K562 (cell line): ENCODE data around the gene HPF1.

DNA sequence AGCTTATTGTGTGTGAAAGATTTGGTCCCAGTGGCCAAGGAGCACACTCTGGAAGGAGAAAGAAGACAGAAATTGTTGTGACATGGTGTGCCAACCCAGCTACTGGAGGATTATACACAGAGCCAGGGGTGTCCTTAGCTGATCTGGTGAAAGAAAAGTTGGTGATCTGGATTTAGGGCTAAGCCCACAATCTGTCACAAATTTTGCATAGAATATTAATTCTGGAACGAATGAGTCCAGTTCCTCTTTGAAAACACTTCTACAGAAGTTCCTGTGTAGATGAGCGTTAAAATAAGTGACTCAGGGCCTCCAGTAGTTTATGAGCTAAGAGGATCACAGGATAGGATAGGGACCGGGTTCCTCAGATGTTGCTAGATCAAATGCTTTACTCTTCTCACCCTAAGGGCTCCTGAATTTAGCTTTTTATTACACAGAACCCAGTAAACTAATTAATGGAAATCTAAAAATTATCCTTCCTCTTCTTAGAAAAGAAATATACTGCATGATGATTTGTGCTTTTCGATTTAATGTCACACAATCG lies 179.0 kb downstream of the CBR4 start:
- RAMPAGE, long total RNA = no peak
- RRBS = no CpG with 5 or more reads among the region's 5 CpGs
PRO-cap:
- standard = no peak
- CoPRO, capped RNA only, 2 experiments = no peak in any of the 2 experiments
- CoPRO, capped and uncapped RNA, 2 experiments = no peak in any of the 2 experiments
- CoPRO, uncapped RNA only, 2 experiments = no peak in any of the 2 experiments
CAGE:
- cytosol, long polyA plus RNA = no peak
- long polyA plus RNA = no peak
- nucleolus, long total RNA = no peak
- nucleus, long polyA plus RNA = no peak

DNA sequence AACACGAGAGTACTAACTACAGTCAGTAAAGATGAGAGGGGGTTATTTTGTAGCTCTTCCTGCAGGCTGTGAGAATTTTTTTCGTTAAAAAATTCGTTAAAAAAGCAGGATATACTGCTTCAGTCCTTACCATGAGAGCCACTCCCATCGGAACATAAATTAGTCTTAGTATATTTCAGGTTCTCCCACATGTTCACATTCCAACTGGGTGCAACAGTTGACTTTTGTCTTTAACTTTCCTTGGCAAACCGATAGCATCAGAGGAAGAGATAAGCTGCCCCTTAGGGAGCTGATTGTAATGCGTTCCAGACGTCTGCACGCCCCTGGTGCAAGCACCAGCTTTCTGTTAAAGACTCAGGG lies 161.1 kb downstream of the CBR4 start:
- RAMPAGE, long total RNA = no peak
- RRBS = no CpG with 5 or more reads among the region's 8 CpGs
PRO-cap:
- standard = no peak
- CoPRO, capped RNA only, 2 experiments = no peak in any of the 2 experiments
- CoPRO, capped and uncapped RNA, 2 experiments = no peak in any of the 2 experiments
- CoPRO, uncapped RNA only, 2 experiments = no peak in any of the 2 experiments
CAGE:
- cytosol, long polyA plus RNA = no peak
- long polyA plus RNA = no peak
- nucleolus, long total RNA = no peak
- nucleus, long polyA plus RNA = no peak

DNA sequence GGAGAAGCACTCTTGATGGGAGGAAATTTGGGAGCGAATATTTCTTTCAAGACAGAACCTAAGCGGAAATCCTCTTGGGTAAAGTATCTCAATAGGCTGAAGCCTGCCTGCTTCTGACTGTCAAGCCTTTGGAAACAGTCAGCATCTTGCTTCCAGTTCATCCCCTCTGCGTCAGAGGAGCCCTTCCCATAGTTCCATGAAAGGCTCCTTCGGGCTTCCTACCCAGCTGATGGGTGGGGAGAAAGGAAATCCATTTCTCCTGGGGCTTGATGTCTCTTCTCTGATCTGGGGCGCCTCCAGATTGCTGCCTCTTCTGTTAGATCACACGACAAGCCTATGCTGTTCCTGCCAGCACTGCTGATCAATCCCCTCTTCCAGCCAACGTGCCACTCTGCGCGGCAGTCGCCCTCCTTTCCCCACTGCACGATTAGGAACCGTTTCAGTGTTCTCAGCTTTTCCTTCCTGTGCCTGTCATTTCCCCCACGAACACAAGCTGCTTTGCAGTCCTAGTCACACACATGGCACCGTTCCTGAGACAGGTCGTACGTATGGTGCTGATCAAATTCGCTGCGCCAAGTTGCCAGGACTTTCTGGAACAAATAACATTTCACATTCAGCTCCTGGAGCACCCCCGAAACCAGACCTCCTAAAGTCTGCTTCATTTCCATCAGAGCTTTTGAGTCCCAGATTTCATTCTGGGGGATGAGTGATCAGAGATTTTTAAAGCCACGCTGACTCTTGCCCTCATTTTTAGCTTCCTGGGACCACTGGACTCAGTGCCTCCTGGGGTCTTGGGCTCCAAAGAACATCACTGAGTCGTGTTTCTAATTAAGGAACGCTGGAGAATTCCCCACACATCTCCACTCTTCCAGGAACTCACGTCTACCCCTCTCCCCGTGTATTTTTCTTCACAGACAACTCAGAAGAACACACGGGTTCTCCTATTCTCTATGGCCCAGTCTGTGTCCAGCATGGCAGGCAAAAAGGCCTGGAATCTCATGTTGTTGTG lies 49.8 kb upstream of the CBR4 start:
- RAMPAGE, long total RNA = no peak
- RRBS = no CpG with 5 or more reads among the region's 25 CpGs
PRO-cap:
- standard = no peak
- CoPRO, capped RNA only, 2 experiments = no peak in any of the 2 experiments
- CoPRO, capped and uncapped RNA, 2 experiments = no peak in any of the 2 experiments
- CoPRO, uncapped RNA only, 2 experiments = no peak in any of the 2 experiments
CAGE:
- cytosol, long polyA plus RNA = no peak
- long polyA plus RNA = no peak
- nucleolus, long total RNA = no peak
- nucleus, long polyA plus RNA = no peak

GRCh38 chr4:169128739-169129461 lies 118.8 kb upstream of the CBR4 start:
- RAMPAGE, long total RNA = no peak
- RRBS = no CpG with 5 or more reads among the region's 4 CpGs
PRO-cap:
- standard = no peak
- CoPRO, capped RNA only, 2 experiments = no peak in any of the 2 experiments
- CoPRO, capped and uncapped RNA, 2 experiments = no peak in any of the 2 experiments
- CoPRO, uncapped RNA only, 2 experiments = no peak in any of the 2 experiments
CAGE:
- cytosol, long polyA plus RNA = no peak
- long polyA plus RNA = no peak
- nucleolus, long total RNA = no peak
- nucleus, long polyA plus RNA = no peak

- RAMPAGE, long total RNA = no peak
- RRBS = no CpG with 5 or more reads among the region's 4 CpGs
PRO-cap:
- standard = no peak
- CoPRO, capped RNA only, 2 experiments = no peak in any of the 2 experiments
- CoPRO, capped and uncapped RNA, 2 experiments = no peak in any of the 2 experiments
- CoPRO, uncapped RNA only, 2 experiments = no peak in any of the 2 experiments
CAGE:
- cytosol, long polyA plus RNA = no peak
- long polyA plus RNA = no peak
- nucleolus, long total RNA = no peak
- nucleus, long polyA plus RNA = no peak
Measured at GRCh38 chr4:169131476-169131922, 121.4 kb upstream of the CBR4 start.

DNA sequence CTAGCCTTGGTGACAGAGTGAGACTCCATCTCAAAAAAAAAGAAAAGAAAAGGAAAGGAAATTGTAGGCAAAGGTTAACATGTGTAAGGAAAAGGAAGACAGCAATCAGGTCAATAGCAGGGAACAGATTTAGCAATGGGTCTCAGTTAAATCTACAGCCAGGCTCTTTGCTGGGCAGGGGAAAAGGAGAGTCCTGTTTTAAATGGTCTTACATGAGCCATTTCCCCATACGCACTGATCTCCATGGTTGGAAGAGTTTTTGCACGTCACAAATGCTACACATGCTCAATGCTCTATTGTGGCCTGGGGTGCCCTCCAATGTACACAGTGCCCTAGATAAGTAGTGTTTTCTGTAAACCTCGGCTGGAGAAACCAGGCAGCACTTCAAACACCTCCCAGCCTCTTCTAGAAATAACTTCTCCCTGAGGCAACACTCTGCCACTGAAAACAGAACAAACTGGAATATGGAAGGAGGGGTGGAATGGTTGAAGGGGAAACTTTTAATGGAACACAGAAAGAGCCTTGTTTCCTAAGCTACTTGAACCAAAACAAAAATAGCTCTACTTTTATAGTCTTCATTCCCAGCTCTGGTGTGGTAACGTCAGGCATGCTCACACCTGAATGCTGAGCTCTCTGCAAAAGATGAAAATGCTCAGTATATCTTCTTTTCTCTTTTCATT lies 123.8 kb upstream of the CBR4 start:
- RAMPAGE, long total RNA = no peak
- RRBS = no CpG with 5 or more reads among the region's 4 CpGs
PRO-cap:
- standard = no peak
- CoPRO, capped RNA only, 2 experiments = no peak in any of the 2 experiments
- CoPRO, capped and uncapped RNA, 2 experiments = no peak in any of the 2 experiments
- CoPRO, uncapped RNA only, 2 experiments = no peak in any of the 2 experiments
CAGE:
- cytosol, long polyA plus RNA = no peak
- long polyA plus RNA = no peak
- nucleolus, long total RNA = no peak
- nucleus, long polyA plus RNA = no peak

- RAMPAGE, long total RNA = no peak
- RRBS = no CpG with 5 or more reads among the region's 7 CpGs
PRO-cap:
- standard = no peak
- CoPRO, capped RNA only, 2 experiments = no peak in any of the 2 experiments
- CoPRO, capped and uncapped RNA, 2 experiments = no peak in any of the 2 experiments
- CoPRO, uncapped RNA only, 2 experiments = no peak in any of the 2 experiments
CAGE:
- cytosol, long polyA plus RNA = no peak
- long polyA plus RNA = no peak
- nucleolus, long total RNA = no peak
- nucleus, long polyA plus RNA = no peak
Measured at GRCh38 chr4:169179550-169180196, 91.1 kb downstream of the SH3RF1 start.

DNA sequence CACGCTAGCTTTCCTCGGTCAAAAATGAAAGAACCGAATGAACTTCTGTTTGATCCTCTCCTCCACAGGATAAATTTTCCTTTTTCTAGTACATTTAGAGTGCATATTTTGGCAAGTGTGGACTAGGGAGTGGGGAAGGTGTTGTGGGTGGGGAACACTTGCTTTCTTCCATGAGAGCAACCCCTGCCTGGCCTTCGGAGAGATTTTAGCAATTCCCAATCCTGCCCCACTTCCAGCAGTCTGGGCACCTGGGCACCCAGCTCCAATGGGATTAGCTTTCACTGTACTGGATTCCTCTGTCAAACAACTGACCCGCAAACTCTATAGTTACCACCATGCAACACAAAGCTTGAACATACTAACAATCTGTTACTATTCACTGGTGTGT lies 50.4 kb downstream of the SH3RF1 start:
- RAMPAGE, long total RNA = no peak
- RRBS = no CpG with 5 or more reads among the region's 5 CpGs
PRO-cap:
- standard = no peak
- CoPRO, capped RNA only, 2 experiments = no peak in any of the 2 experiments
- CoPRO, capped and uncapped RNA, 2 experiments = no peak in any of the 2 experiments
- CoPRO, uncapped RNA only, 2 experiments = no peak in any of the 2 experiments
CAGE:
- cytosol, long polyA plus RNA = no peak
- long polyA plus RNA = no peak
- nucleolus, long total RNA = no peak
- nucleus, long polyA plus RNA = no peak

DNA sequence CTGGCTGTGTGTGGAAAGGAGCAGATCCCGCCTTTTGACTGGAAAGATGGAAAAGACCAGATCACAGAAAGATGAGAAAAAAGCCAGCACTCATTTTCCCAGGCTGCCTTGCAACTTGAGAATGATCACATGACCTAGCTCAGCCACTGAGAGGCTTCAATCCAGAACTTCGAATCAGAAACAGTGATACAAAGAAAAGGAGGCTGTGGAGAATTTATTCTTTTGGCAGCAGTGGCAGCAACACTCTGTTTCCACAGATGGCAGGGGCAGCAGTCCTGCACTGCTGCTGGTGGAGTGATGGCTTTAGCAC lies 77.7 kb upstream of the SH3RF1 start:
- RAMPAGE, long total RNA = no peak
- RRBS = no CpG with 5 or more reads among the region's 2 CpGs
PRO-cap:
- standard = no peak
- CoPRO, capped RNA only, 2 experiments = no peak in any of the 2 experiments
- CoPRO, capped and uncapped RNA, 2 experiments = no peak in any of the 2 experiments
- CoPRO, uncapped RNA only, 2 experiments = no peak in any of the 2 experiments
CAGE:
- cytosol, long polyA plus RNA = no peak
- long polyA plus RNA = no peak
- nucleolus, long total RNA = no peak
- nucleus, long polyA plus RNA = no peak

DNA sequence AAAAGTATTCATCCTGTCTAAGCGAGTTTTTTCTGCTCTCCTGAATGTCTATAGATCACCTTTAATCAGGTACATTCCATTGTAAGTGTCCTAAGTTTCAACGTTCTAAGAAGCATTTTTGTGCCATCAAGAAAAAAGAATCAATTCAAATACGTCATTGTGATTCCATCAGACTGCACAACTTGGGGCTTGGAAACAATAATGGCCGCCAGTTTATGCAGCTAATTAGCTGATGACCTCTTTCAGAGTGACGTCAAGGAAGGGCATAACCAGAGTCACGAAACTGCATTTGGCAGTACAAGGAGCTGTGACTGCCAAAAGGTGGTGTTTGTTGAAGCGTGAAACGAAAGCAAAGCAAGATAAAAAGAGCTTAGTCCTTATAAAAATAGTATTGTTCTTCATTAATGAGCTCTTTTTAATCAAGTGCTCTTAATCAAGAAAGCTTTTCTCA lies 81.1 kb upstream of the SH3RF1 start:
- RAMPAGE, long total RNA = no peak
- RRBS = no CpG with 5 or more reads among the region's 8 CpGs
PRO-cap:
- standard = no peak
- CoPRO, capped RNA only, 2 experiments = no peak in any of the 2 experiments
- CoPRO, capped and uncapped RNA, 2 experiments = no peak in any of the 2 experiments
- CoPRO, uncapped RNA only, 2 experiments = no peak in any of the 2 experiments
CAGE:
- cytosol, long polyA plus RNA = no peak
- long polyA plus RNA = no peak
- nucleolus, long total RNA = no peak
- nucleus, long polyA plus RNA = no peak

- RAMPAGE, long total RNA = start-site peak on the minus strand at chr4:169757885-169757948, 902 and 802 reads in 2 replicates
- RRBS = 2% methylated on average over 11 of the region's 51 CpGs
PRO-cap:
- standard = bidirectional peak, plus-strand start at chr4:169758063, minus-strand start at chr4:169757880
- CoPRO, capped RNA only, 2 experiments = peak in 2 of 2 experiments; most common plus-strand start chr4:169758063 (in 2); most common minus-strand start chr4:169757880 (in 2)
- CoPRO, capped and uncapped RNA, 2 experiments = peak in 2 of 2 experiments; most common plus-strand start chr4:169758063 (in 1); most common minus-strand start chr4:169757841 (in 1)
- CoPRO, uncapped RNA only, 2 experiments = peak in 1 of 2 experiments; most common plus-strand start chr4:169758106 (in 1); most common minus-strand start chr4:169757882 (in 1)
CAGE:
- cytosol, long polyA plus RNA = start-site peak on the minus strand at chr4:169757879-169757928, 379 and 351 reads in 2 replicates
- long polyA plus RNA = start-site peak on the minus strand at chr4:169757878-169757931, 207 and 298 reads in 2 replicates
- nucleolus, long total RNA = no peak
- nucleus, long polyA plus RNA = start-site peak on the minus strand at chr4:169757879-169757950, 293 and 138 reads in 2 replicates
Measured at GRCh38 chr4:169757399-169758181, at the start of gene HPF1. HPF1 (minus strand) TSS chr4:169757944.

DNA sequence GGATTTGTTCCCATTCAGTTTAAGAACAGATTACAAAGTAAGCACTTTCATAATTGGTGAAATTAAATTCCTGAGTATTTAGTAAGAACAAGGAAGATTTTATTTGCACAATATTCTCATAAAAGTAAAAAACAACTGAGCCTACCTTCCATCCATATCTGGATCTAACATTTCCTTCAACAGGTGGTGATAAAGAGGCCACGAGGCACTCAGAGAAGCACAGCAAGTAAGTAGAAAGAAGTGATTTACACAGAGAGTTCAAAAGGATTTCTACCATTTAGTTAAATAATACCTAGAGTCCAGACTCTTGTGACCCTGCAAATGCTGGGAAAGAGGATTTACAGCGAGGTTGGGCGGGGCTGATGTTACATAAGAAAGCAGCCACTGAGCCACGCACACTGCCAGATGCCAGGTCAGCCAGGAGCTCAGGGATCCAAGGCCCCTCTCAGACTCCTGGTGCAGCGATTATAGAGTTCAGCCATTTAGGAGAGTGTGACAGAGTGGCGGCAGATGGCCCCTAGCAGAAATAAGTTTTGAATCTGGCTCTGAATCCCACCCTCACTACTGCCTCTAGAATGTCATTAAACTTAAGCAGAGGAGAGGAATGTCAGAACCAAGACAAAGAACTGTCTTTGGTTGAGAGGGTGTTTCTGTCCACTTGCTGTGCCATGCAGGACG lies 50.4 kb downstream of the MFAP3L start:
- RAMPAGE, long total RNA = no peak
- RRBS = no CpG with 5 or more reads among the region's 7 CpGs
PRO-cap:
- standard = no peak
- CoPRO, capped RNA only, 2 experiments = no peak in any of the 2 experiments
- CoPRO, capped and uncapped RNA, 2 experiments = no peak in any of the 2 experiments
- CoPRO, uncapped RNA only, 2 experiments = no peak in any of the 2 experiments
CAGE:
- cytosol, long polyA plus RNA = no peak
- long polyA plus RNA = no peak
- nucleolus, long total RNA = no peak
- nucleus, long polyA plus RNA = no peak

GRCh38 chr4:172599859-172600356 lies 568.7 kb upstream of the GALNT7 start:
- RAMPAGE, long total RNA = no peak
- RRBS = no CpG with 5 or more reads among the region's 3 CpGs
PRO-cap:
- standard = no peak
- CoPRO, capped RNA only, 2 experiments = no peak in any of the 2 experiments
- CoPRO, capped and uncapped RNA, 2 experiments = no peak in any of the 2 experiments
- CoPRO, uncapped RNA only, 2 experiments = no peak in any of the 2 experiments
CAGE:
- cytosol, long polyA plus RNA = no peak
- long polyA plus RNA = no peak
- nucleolus, long total RNA = no peak
- nucleus, long polyA plus RNA = no peak

DNA sequence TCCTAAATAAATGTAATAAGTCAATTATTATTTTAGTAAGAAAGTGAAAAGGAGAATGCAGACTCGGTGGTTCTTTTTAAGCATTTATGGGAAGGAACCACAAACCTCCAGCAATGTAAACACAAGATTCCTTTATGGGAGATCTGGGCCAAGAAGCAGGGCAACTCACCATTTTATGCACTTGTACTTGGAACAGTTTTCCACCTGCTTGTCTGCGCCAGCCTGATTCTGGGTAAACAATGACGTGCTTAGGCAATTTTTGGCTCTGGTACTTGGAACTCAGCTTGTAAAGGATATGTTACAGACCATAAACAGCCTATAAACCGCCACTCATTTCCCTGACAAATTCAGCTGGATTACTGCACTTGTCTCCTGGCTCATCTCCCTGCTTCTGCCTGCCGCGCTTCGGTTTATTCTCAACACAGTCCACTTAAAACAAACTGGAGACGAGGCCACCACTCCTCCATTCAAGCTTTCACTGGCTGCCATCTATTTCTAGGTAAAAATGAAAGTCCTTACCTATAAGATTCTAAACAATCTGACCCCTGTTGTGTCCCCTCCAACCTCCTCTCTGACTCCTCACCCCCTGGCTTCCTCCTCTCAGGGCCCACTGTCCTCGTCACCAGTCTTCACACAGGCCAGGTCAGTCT lies 206.0 kb upstream of the GALNT7 start:
- RAMPAGE, long total RNA = no peak
- RRBS = no CpG with 5 or more reads among the region's 9 CpGs
PRO-cap:
- standard = no peak
- CoPRO, capped RNA only, 2 experiments = no peak in any of the 2 experiments
- CoPRO, capped and uncapped RNA, 2 experiments = no peak in any of the 2 experiments
- CoPRO, uncapped RNA only, 2 experiments = no peak in any of the 2 experiments
CAGE:
- cytosol, long polyA plus RNA = no peak
- long polyA plus RNA = no peak
- nucleolus, long total RNA = no peak
- nucleus, long polyA plus RNA = no peak

DNA sequence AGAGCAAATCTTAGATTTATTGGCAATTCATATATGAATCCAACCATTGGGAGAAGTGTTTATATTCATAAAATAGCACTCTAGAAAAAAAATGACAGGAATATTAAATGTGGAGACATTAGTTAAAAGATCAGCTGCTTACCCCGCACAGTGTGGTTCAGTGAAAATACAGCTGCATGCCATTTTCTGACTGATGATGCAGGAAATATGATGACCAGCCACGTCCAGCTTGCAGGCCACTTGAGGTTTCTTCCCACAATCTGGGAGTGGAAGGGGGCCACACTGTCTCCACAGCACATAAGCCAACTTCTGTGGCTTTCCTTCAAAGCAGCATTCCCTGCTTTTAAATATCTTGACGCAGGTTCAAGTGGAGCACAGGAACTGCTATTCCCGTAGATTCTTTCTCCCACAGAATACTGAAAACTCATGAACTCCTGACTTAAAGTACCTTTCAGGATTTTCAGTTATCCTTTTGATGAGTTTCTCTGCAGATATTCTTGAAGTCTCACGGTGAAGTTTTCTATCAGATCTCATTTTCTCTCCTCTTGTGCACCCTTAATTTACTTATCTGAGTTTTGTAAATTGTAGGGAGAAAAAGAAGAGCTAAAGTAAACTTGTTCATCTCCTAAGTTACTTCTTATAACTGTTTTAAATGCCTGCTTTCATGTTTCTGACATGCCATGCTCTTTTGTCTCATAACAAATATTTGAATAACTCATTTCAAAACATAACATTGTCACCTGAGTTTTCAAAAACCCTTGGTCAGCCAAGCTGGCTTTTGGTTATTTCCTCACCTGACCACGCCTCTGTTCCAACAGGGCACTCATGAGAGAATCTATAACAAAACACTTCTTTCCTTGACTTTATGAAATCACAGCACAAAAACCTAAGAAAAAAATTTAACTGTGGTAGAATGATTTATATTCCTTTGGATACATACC lies 173.2 kb upstream of the GALNT7 start:
- RAMPAGE, long total RNA = no peak
- RRBS = no CpG with 5 or more reads among the region's 6 CpGs
PRO-cap:
- standard = no peak
- CoPRO, capped RNA only, 2 experiments = no peak in any of the 2 experiments
- CoPRO, capped and uncapped RNA, 2 experiments = no peak in any of the 2 experiments
- CoPRO, uncapped RNA only, 2 experiments = no peak in any of the 2 experiments
CAGE:
- cytosol, long polyA plus RNA = no peak
- long polyA plus RNA = no peak
- nucleolus, long total RNA = no peak
- nucleus, long polyA plus RNA = no peak

- RAMPAGE, long total RNA = no peak
- RRBS = no CpG with 5 or more reads among the region's 3 CpGs
PRO-cap:
- standard = no peak
- CoPRO, capped RNA only, 2 experiments = no peak in any of the 2 experiments
- CoPRO, capped and uncapped RNA, 2 experiments = no peak in any of the 2 experiments
- CoPRO, uncapped RNA only, 2 experiments = no peak in any of the 2 experiments
CAGE:
- cytosol, long polyA plus RNA = no peak
- long polyA plus RNA = no peak
- nucleolus, long total RNA = no peak
- nucleus, long polyA plus RNA = no peak
Measured at GRCh38 chr4:173170356-173170607, 1.7 kb downstream of the GALNT7 start.

DNA sequence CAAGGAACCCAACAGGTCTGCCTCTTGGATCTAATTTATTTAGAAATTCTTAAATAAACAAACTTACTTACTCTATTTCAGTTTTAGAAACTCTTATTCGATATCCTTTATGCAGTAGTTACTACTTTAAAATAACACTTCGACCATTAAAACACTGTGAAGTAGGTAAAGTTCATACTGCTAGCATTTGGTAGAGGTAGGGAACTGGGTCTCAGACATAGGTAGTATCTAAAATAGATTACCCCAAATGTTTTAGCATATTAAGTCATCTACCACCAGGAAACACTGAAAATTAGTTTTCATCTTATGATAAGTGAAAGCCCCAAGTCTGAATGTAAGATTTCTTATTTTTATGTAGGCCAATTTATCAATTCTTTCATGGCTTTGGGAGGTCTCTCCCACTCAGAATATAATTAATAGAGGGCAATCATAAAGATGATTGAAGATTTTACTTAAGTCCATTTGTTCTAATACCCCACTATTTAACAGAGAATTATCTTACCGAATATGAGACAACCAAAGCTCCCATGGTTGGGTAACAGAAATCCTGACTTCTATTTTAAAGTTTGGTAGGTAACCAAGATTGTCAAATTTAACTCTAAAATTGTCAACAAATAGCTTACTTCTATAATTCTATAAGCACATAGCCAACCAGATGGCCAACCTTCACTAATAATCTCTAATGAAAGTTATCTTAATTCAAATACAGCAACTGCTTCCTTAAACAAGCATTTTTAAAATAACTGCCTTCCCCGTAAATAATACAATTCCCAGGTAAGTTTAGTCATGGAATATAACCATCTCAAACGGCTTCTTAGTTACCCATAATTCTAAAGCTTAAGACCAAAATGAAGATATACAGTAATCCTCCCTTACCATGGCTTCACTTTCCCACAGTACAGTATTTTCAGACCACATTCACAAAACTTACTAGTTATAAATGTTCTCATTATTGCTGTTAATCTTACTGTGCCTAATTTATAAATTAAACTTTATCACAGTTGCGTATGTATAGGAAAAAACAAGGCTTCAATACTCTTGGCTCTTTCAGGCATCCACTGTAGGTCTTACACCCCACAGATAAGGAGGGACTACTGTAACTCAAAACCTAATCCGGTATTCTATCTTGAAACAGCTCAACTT lies 4.0 kb downstream of the HMGB2 start:
- RAMPAGE, long total RNA = no peak
- RRBS = no CpG with 5 or more reads among the region's 7 CpGs
PRO-cap:
- standard = no peak
- CoPRO, capped RNA only, 2 experiments = no peak in any of the 2 experiments
- CoPRO, capped and uncapped RNA, 2 experiments = peak in 2 of 2 experiments; most common plus-strand start position 358 of the sequence (in 1); most common minus-strand start position 286 of the sequence (in 1)
- CoPRO, uncapped RNA only, 2 experiments = peak in 2 of 2 experiments; most common plus-strand start position 255 of the sequence (in 1); most common minus-strand start position 249 of the sequence (in 2)
CAGE:
- cytosol, long polyA plus RNA = no peak
- long polyA plus RNA = no peak
- nucleolus, long total RNA = no peak
- nucleus, long polyA plus RNA = no peak

- RAMPAGE, long total RNA = no peak
- RRBS = no CpG with 5 or more reads among the region's 2 CpGs
PRO-cap:
- standard = no peak
- CoPRO, capped RNA only, 2 experiments = no peak in any of the 2 experiments
- CoPRO, capped and uncapped RNA, 2 experiments = no peak in any of the 2 experiments
- CoPRO, uncapped RNA only, 2 experiments = no peak in any of the 2 experiments
CAGE:
- cytosol, long polyA plus RNA = no peak
- long polyA plus RNA = no peak
- nucleolus, long total RNA = no peak
- nucleus, long polyA plus RNA = no peak
Measured at GRCh38 chr4:173412921-173413349, 14.0 kb upstream of the SCRG1 start.